ReNcell CX (cell line): ENCODE measurements around a stretch of chr20.

- PRO-cap: no peak
Observed at GRCh38 chr20:16730114-16731094, 578 bp downstream of the SNRPB2 start.

- PRO-cap: no peak
Observed at GRCh38 chr20:17153387-17153832, 73.4 kb upstream of the PCSK2 start.

DNA sequence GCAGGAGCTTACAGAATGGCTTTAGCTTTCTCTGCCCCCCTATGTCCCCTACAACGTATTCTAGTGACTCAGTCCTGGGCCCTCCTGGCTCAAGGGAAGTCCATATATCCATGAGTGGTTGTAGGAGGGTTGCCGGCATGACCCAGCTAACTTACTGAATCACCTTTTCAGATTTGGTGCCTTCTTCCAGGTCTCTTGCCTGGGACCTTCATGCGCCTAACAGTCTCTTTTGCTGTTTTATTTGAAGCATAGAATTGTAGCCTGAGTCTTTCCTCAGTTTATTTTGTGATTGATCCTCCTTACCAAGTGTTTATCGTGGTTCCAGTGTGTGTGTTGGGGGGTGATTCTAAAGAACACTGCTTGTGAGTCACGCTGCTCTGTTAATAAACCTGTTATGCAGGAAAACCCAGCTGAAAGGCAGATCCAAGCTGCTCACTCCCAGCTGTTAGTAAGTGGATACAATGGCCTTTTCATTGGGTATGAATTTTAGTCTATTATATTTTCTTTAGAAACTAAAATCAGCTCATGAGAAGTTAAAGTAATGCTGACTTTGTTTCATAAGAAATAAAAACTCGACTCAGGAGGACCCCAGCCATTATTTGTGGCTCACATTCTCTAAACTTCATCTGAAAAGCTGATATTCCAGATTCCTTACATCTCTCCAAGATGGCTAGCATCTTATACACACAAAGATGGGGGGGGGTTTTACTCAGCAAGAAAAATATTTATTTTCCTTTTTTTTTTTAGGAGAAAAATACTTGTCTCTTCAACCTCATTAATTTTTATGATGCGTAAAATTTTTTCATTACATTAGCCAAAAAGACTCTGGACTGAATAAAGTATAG is 12.2 kb upstream of the DSTN start:
- PRO-cap: no peak

- PRO-cap: no peak
Observed at GRCh38 chr20:17575169-17575984, 5.5 kb downstream of the DSTN start.

DNA sequence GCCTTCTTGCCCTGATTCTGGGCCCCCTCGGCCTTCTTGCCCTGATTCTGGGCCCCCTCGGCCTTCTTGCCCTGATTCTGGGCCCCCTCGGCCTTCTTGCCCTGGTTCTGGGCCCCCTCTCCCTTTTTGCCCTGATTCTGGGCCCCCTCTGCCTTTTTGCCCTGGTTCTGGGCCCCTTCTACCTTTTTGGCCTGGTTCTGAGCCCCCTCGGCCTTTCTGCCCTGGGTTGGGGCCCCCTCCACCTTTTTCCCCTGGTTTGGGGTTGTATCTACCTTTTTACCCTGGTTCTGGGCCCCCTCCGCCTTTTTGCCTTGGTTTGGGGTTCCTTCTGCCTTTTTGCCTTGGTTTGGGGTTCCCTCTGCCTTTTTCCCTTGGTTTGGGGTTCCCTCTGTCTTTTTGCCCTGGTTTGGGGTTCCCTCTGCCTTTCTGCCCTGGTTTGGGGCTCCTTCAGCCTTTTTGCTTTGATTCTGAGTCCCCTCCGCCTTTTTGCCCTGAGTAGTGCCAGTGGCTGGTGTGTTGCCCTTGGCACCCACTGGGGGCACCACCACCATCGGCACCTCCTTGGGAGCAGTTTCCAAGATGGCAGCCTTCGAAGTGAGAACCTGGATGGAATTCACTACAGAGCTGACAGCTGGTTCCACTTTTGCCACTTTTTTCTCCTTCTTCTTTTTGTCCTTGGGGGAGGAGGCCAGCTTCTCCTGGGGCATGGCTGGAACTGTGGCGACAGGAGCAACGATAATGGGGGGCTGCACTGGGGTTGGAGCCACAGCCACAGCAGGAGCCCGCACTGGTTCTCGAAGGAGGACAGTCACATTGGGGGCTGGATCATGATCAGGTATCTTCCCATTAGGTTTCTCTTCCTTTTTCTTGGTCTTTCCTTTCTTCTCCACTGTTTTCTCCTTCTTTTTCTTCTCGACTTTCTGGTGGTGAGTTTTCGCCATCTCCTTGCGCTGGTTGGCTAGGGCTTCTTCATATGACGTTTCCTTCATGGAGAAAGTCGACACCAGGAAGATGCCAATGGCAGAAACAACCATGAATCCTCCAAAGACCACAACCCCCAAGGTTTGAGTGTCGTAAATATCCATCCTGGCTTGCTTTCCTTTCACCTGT is 22.3 kb downstream of the RRBP1 start:
- PRO-cap: no peak

DNA sequence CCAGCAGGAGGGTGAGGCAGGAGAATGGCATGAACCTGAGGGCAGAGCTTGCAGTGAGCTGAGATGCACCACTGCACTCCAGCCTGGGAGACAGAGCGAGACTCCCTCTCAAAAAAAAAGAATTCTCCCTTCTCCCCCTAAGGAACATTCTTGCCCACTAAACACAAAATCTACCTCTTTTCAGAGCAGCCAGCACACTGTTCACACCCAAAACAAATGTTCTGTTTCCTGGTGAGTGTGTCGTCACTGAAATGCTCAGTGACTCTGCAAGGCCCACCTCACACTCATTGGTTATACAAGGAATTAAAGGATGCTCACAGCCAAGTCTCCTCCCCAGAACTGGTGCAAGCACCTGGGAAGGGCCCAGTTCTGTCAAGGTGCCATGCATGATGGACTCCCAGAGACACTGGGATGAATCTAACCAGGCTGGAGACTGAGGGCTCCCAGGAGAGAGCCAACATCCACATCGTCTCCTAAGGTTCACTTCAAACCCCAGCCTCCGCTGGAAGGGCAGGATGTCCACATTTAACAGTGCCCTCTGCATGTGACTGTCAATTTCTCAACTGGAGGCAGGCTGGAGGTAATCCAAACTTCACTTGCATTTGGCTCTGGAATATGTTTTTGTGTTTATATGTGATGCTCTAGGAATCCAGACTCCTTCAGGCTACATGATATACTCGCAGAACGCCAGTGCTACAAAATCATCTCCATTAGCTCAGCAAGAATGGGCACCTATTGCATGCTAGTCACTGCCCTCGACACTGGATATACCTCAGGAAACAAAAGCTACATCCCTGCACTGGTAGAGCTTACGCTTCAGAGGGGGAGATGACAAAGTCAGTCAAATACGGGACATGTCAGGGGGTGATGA is 7.2 kb downstream of the RRBP1 start:
- PRO-cap: no peak

DNA sequence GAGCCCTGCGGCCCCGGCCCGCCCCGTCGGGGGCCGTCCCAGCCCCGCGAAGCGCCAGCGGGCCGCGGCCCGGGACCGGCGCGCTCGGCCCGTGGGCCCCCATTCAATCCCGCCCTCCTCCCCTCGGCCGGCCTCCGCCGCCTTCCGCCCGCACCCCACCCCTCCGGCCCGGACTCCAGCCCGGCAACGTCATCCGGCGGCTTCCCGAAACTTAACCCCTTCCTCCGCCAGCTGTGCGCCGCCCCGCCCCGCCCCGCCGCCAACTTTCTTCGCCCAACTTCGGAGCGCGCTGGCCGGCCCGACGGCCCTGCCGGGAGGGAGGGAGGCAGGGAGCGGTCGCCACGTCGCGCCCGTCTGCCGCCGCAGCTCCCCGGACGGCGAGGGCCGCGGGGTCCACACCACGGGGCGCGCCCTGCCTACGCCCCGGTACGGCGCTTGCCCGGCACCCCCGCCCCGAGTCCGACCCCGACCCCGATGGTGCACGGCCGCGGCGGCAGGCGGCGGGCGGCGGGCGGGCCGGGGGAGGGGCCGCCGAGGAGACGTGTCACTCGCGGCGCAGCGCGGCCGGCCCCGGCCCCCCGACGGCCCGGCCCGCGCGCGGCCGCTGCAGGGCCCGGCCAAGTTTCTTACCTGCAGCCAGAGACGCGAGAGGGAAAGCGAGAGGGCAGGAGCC is 508 bp downstream of the RRBP1 start:
- PRO-cap: bidirectional peak, plus-strand start at position 553 of the sequence, minus-strand start at position 470 of the sequence

GRCh38 chr20:17835245-17835506 is 133.4 kb downstream of the SNX5 start:
- PRO-cap: no peak

GRCh38 chr20:17841751-17842305 is 126.8 kb downstream of the SNX5 start:
- PRO-cap: no peak

DNA sequence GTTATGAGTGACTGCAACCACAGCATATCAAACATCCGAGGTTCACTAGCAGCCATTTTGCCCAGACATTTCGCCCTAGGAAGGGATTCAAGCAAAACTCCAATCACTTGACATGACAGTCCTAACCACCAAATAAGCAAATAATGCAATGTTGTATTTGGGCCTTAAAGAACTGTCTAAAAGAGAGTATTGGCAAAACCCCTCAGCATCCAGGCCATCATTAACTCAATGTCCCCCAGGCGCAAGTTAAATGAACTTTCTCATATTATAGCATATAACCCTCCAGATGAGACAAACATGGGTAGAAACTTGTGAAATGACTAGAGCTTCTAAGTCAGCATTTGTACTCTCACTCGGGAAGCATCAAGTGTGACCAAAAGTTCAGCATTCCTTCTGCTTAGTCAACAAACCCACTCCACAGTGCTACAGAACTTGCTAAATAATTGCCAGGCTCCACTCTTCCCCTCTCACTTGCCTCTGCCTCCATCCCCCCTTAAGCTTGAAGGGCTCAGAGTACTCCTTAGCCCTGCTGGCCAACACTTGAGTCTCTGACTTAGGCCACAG is 9.1 kb downstream of the SNX5 start:
- PRO-cap: no peak

- PRO-cap: unidirectional peak, minus-strand start at chr20:17971832
Observed at GRCh38 chr20:17971498-17972138, 2.8 kb downstream of the MGME1 start.

DNA sequence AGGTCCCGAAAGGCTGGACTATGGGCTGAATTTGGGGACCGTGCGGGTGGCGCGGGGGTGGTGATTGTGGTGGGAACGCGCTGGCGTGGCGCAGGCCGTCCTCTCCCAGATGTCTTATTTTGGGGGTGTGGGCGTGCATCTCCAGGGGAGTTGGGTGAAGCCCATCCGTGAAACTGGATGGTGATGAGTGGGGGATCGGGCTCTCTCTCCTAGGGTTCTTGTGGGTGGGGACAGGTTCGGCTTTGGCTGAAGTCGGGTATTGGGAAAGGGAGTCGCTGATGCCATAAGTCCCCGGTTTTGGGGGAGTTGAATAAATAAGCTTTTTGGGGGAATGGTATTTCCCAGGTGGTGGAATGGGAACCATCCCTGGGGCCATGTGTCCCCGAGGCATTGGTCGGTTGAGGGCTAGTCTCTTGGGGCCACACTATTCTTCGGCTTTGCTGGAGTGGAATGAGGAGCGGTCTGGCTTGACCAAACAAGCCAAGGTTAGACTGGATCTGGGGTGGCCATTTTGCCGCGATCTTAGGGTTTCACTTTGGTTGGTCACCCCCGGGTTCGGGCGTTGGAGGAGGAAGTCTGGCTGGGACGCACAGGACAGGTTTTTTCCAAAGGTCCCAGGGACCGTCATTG is 452 bp downstream of the ZNF133 start:
- PRO-cap: no peak

- PRO-cap: no peak
Observed at GRCh38 chr20:18795465-18795728, 18.2 kb upstream of the SCP2D1 start.

DNA sequence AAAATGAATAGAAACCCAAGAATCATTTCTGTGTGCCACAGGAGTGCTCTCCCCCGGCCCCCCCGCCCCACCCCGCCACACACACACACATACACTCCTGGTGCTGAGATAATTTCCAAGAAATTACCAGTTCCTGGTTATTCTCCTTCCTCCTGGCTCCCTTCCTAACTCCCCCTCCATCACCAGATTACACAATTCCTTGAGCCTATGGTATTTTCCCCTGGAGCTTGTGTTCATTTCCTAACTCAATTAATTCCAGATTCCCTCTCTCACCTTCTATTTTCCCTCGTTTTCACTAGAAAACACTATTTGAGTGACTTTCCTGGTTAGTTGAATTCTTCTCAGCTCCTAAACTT is 2.0 kb upstream of the SLC24A3 start:
- PRO-cap: no peak

DNA sequence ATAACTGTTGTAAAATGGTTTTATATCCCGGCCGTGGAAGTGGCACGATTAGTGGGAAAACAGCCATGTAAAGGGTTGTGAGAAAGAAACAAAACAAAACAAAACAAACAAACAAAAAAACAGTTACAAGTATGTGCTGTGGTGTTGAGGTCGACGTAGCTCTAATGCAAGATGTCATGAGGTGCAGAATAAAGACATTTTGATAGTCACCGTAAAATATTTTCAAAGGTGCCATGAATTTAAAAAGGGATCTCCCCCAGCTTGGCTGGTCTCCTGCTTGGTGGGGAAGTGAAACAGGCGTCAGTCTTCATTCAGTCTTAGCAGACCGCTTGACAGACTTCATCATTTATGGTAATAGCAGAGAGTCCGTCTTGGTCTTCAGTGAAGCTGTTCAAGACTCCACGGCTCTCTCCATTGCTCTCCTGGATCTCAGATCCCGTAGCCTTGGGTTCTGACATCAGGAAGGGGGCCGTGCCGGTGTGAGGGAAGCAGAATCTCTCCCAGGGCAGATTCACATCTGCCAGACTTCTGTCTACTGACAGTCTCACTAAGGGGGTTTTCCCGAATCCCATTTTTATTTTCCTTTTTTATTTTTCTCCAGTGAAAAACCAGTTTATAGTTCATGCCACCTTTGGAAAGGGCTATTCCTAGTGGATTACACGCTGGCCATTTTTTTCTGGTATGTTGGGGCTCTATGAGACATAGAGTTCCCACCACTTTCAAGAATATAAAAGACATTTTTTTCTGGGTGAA is 1.6 kb downstream of the SLC24A3 start:
- PRO-cap: no peak

GRCh38 chr20:19239927-19240452 is 27.5 kb downstream of the SLC24A3 start:
- PRO-cap: no peak

- PRO-cap: no peak
Observed at GRCh38 chr20:19407703-19408114, 195.3 kb downstream of the SLC24A3 start.

- PRO-cap: no peak
Observed at GRCh38 chr20:19887883-19888770, 129.0 kb upstream of the NAA20 start.

- PRO-cap: no peak
Observed at GRCh38 chr20:19973779-19974333, 43.3 kb upstream of the NAA20 start.

DNA sequence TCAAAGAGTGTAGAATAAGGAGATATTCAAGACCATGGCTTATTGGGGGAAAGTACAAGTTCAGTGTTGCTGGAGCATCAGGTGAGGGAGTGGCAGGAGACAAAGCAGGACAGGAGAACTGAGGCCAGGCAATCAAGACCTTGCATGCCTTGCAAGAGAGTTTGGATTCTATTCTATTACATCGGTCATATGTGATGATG is 81.9 kb downstream of the CFAP61 start:
- PRO-cap: no peak